B cell (primary cell): ENCODE measurements around the genes ANKRD12 and TWSG1.

DNA sequence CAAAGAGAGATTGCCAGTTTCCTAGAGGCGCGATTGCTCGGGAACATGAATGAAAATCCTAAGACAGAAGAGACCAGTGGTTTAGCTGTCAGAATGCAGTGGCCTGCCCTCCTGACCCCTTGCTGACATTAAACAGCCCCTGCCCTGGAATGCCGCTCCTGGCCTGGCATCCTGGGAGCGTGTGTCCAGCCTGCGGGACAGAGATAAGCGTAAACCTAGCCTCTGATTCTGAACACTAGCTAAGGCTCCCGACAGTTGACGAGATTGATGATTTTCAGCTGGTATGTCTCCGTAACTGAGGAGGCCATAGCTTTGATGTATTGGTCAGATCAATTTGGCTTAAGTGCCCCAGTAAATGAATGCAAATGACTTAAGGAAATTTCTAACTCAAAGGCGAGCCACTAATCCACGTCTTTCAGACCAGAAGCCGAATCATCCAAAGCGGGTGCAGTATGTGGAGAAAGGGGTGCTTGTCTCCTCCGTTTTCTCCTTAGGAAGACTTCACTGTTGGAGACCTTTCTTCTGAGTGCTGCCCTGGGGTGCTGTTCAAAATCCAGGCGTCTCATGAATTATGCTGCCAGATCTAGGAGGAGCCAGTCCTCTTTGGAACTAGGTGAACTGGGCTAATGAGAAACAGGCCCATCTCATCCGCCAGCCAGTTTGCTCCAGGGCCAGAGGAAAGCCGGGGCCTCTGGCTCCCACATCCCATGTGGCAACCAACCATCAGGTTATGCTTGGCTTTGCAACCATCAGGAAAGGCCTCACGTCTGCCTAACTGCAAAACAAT, 142.5 kb upstream of the L3MBTL4 start:
- PRO-cap, result no peak
- CAGE, long polyA plus RNA, result no peak

GRCh38 chr18:6763450-6763870, 33.9 kb downstream of the ARHGAP28 start:
- PRO-cap, result no peak
- CAGE, long polyA plus RNA, result no peak

GRCh38 chr18:6994769-6995402, 122.7 kb downstream of the LAMA1 start:
- PRO-cap, result no peak
- CAGE, long polyA plus RNA, result no peak

GRCh38 chr18:7257116-7257612, 26.3 kb downstream of the LRRC30 start:
- PRO-cap, result no peak
- CAGE, long polyA plus RNA, result no peak

DNA sequence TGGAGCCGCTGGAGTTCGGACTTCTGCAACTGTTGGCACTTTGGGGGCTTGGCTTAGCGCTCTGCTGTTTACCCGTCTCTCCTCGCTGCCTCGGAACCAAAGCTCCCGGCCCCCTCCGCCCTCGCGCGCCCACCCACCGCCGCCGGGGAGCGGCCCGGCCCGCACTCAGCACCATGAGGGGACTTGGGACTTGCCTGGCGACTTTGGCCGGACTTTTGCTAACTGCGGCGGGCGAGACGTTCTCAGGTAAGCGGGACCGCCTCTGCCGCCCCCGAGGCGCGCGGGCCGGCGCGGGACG, 479 bp downstream of the PTPRM start:
- PRO-cap, result no peak
- CAGE, long polyA plus RNA, result no peak

DNA sequence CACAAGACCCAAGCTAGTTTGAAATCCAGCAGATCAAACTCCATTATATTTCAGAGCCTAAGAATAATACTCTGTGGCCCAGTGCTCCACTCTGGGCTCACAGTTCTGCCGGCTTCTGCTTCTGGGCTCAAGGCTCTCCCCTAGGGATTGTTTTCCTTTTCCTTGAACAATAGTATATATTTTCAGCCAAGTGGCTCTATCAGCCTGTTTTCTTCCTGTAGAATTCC, 467.4 kb downstream of the PTPRM start:
- PRO-cap, result no peak
- CAGE, long polyA plus RNA, result no peak

DNA sequence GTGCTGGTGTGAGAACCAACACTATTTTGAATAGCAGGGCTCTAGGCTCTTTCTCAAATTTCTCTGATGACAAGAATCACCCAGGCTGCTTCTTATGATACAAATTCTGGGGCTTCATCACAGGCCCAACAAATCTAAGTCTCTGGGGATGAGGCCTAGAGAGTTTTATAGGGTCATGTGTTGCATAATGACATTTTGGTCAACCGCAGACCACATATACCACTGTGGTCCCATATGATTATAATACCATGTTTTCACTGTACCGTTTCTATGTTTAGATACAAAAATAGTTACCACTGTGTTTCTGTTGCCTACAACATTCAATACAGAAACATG, 485.0 kb downstream of the PTPRM start:
- PRO-cap, result no peak
- CAGE, long polyA plus RNA, result no peak

DNA sequence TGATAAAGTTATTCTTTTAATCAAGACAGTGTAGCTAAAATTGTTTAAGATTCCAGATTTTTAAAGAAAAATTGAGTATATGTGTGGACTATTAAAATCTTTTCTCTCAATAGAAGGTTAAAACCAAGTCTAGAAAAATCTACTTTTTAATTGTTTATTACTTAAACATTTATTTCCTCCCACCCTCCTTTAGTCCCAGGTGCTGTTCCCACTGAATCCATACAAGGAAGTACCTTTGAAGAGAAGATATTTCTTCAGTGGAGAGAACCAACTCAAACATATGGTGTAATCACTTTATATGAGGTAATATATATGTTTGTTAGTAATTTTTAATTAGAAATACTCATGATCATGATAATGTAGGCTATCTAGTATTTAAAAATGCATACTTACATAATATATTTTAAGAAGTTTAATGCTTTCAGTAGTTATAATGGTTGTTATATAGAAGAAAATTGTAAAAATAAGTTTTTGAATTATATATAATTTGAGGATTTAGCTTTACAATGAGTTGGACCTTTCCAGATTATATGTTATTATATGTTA, 509.2 kb downstream of the PTPRM start:
- PRO-cap, result no peak
- CAGE, long polyA plus RNA, result no peak

DNA sequence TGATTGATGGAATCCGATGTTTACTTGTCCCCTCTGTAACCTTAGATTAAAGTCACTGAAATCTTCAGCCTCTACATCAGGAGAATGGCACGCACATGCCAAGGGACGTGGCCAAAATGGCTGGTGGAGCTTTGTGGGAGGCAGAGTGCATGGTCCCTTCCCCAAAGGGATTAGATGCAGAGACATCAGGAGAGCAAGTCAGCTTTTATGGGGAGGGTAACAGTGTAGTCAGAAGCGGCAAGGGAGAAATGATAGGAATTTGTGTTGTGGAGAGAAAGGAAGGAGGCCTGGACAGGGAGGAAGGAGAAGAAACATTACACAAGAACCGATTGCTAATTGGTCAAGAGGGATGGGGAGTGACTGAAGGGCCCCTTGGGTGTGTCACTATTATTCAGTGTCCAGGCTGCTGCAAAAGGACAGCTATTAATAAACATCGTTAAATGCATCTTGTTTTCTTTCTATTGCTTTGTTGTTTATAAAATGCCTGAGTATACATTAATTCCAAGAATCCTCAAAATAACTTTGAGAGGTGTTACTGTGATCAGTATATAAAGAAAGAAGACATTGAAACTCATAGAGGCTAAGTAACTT, 267.3 kb upstream of the RAB12 start:
- PRO-cap, result no peak
- CAGE, long polyA plus RNA, result no peak

- PRO-cap, result unidirectional peak, plus-strand start at chr18:8603841
- CAGE, long polyA plus RNA, result no peak
Measured at GRCh38 chr18:8603763-8604068, 5.5 kb upstream of the RAB12 start.

GRCh38 chr18:8701580-8702091, 3.7 kb upstream of the MTCL1 start:
- PRO-cap, result no peak
- CAGE, long polyA plus RNA, result no peak

GRCh38 chr18:8704258-8704908, 973 bp upstream of the MTCL1 start:
- PRO-cap, result no peak
- CAGE, long polyA plus RNA, result no peak

GRCh38 chr18:8783185-8783997, 78.0 kb downstream of the MTCL1 start:
- PRO-cap, result no peak
- CAGE, long polyA plus RNA, result no peak

GRCh38 chr18:8798607-8799329, 93.4 kb downstream of the MTCL1 start:
- PRO-cap, result no peak
- CAGE, long polyA plus RNA, result no peak

DNA sequence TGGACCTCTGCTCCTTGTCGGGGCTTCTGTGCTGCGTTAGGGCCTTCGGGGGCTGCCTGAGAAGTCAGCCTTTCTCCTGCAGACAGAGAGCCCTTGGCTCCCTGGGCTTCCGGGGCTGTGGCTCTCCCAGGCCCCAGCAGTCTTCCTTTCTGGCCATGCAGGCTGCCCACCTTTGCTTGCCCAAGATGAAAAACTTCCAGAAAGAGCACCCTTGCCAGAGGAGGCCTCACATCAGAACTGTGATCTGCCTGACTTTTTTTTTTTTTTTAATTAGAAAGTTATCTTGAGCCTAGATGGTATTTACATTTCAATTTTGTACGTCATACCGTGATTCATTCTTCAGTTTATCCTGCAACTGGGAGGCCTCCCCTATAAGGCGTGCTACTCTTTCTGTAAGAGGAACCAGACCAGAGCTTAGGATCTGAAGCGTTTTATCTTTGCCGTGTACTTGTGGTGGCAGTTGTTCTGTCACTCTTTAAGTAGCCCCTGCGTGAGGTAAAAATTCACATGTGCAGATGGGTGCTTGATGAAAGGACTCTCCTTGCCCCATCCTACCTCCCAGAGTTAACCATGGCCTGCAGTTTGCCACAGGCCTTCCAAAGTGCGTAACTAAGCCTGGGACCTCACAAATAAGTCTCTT, 95.8 kb downstream of the MTCL1 start:
- PRO-cap, result no peak
- CAGE, long polyA plus RNA, result no peak

DNA sequence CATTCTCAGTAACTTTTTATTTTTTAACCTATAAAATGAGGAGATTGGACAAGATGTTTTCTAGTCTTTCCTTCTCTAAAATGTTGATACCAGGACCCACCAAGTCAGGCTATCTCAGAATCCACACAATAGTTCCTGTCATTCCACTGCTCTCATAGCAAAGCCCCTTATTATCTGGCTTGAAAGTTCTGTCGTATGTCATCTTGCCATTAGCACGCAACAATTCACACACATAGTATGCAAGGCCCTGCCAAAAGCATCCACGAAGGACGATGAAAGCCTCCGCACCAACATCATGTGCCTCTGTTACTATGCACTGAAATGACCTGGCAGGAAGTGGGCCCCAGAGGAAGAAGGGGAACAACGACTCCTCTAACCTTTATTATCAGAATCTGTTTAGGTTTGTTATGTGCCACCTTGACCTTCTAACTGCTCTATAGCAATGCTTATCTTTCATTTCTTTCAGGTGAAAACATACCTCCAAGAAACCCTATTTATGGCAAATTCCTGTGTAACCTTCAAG, 7.3 kb upstream of the NDUFV2 start:
- PRO-cap, result no peak
- CAGE, long polyA plus RNA, result no peak

DNA sequence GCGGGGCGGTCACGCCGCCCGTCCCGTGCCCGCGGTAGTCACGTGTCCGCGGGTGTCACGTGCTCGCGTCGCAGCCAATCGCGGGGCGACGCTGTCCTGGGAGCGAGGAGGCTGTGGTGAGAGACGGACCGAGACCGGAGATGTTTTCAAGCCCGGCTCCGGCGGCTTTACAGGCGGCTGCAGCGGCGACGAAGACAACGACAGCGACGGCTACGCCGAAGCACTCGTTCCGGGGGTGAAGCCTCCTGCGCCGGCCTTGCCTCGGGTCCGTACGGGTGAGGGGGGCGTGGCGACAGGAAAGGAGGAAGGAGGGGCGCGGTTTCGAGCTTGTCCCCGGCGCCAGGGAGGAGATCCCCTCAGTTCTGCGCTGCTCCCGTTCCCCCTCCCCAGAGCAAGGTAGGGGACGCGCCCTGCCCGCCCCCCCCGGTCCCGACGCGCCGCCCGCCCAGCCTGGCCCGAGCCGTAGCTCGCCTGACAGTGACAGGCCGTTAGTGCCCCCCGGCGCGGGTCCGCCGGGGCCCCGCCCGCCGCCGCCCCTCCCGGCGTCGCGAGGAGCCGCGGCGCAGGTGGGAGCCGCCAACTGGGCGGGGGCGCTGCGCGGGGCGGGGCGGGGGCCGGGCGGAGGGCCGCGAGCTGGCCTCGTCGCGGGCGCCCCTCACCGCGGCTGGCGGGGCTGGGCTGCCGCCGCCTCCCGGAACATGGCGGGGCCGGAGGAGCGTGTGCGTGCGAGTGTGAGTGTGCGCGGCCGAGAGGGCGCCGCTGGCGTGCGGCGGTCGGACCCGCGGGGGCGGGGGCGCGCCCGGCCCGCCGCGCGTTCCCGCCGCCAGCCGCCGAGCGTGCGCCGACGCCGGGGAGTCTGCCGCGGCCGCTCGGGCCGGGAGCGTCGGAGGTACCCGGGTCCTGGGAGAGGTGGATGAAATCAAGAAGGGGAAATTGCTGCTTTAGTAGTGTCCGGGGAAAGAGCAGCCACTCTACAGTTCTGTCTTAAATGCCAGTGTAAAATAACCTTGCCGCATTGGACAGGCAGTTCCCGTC, at the start of gene ANKRD12:
Gene ANKRD12, plus strand, starts transcription at position 81 of the 1,035 bp plus-strand sequence.
- PRO-cap, result bidirectional peak, plus-strand start at position 170 of the sequence, minus-strand start outside the sequence; bidirectional peak, plus-strand start at position 359 of the sequence, minus-strand start at position 479 of the sequence; bidirectional peak, plus-strand start at position 853 of the sequence, minus-strand start at position 915 of the sequence
- CAGE, long polyA plus RNA, result start-site peak on the plus strand centred at position 120 of the sequence, 42 bp wide, 90 and 69 reads in 2 replicates

DNA sequence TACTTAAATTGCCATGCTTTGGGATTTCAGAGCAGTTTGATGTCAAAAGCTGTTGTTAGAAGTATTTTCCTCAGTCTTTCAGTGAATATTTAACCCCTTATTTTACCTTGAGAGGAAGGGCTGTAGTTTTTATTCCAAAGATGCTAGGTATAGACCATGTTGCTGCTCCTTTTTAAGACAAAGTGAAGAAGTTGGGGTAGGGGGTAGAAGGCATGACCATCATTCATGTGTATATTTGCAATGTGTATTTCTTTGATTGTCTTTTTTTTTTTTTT, 49.8 kb downstream of the ANKRD12 start:
- PRO-cap, result no peak
- CAGE, long polyA plus RNA, result no peak

DNA sequence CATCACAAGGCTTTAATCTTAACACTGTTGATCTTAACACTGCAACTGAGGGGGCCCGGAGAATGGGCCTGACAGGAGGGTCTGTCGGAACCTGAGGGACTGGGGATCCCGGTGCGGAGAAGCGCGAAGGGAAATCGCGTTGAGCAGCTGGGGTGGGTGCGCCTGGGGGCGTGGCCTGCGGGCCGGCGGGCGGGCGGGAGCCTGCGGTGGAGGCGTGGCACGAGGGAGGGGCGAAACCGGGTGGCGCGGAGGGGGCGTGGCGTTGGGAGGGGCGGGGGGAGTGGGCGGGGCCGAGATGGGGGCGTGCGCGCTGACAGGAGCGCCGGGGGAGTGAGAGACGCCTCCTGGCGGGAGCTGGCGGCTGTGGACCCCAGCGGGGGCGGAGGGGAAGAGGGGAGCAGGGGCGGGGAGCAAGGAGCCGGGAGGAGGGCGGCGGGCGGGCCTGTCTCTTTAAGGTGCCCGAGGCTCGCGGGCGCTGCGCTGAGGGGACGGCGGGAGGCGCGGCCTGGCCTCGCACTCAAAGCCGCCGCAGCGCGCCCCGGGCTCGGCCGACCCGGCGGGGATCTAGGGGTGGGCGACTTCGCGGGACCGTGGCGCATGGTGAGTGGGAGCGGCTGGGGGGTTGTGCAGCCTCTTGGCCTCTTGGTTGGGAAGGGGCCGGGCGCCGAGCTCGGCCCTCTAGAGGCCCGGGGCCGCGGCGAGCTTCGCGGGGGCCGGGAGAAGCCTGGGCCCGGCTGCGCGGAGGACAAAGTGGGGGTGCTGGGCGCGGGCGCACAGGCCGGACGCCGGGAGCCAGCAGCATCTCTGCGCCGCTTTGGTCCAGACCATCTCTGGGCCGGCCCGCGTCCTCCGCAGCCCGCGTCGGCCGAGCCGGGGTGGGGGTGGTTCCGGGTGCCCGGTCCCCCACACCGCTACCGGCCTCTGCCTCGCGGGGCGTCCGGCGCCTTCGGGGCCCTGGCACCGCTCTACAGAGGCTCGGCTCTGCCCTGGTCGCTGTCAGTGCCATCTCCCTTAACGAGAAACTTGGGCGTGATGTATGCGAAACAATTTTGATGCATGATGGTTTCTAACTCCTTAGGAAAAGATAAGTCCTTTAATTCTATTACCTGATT, at the start of gene TWSG1:
Gene TWSG1, plus strand, starts transcription at position 453 of the 1,112 bp plus-strand sequence.
- PRO-cap, result bidirectional peak, plus-strand start at position 453 of the sequence, minus-strand start at position 107 of the sequence; unidirectional peak, plus-strand start at position 520 of the sequence; unidirectional peak, minus-strand start at position 967 of the sequence
- CAGE, long polyA plus RNA, result no peak

DNA sequence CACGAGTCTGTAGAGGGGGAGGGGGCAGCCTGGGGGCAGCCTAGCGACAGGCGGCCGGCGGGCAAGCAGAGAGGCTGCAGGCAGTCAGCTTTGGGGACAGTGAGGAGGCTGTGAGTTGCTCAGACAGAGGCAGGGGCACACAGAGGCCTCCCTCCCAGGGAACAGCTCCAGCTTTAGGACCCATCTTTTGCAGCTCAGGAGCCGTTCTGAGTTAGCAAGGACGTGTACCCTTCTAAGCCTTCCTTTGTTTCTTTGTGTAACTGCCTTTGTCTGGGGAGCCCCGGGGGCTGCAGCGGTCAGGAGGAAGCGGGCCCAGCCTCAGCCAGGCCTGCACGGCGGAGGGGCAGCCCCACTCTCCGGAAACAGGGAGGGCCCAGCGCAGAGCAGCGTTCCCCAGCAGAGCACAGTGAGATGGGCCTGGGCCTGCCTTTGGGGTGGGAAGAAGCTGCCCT, 41.1 kb upstream of the RALBP1 start:
- PRO-cap, result no peak
- CAGE, long polyA plus RNA, result no peak